Ureter (tissue), 1 donor: ENCODE measurements around the genes PCDH7, NWD2, C4orf19 and PGM2.

GRCh38 chr4:26359413-26359928, 38.7 kb downstream of the RBPJ start:
- PRO-cap, result no peak

GRCh38 chr4:26750847-26751342, 109.7 kb upstream of the STIM2 start:
- PRO-cap, result no peak

GRCh38 chr4:26858447-26858979, 2.1 kb upstream of the STIM2 start:
- PRO-cap, result no peak

DNA sequence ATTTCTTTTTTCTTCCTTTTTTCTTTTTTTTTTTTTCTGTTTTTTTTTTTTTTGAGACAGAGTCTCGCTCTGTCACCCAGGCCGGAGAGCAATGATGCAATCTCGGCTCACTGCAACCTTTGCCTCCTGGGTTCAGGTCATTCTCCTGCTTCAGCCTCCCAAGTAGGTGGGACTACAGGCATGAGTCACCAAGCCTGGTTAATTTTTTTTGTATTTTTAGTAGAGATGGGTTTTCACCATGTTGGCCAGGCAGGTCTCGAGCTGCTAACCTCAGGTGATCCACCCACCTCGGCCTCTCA, 835.6 kb downstream of the STIM2 start:
- PRO-cap, result no peak

DNA sequence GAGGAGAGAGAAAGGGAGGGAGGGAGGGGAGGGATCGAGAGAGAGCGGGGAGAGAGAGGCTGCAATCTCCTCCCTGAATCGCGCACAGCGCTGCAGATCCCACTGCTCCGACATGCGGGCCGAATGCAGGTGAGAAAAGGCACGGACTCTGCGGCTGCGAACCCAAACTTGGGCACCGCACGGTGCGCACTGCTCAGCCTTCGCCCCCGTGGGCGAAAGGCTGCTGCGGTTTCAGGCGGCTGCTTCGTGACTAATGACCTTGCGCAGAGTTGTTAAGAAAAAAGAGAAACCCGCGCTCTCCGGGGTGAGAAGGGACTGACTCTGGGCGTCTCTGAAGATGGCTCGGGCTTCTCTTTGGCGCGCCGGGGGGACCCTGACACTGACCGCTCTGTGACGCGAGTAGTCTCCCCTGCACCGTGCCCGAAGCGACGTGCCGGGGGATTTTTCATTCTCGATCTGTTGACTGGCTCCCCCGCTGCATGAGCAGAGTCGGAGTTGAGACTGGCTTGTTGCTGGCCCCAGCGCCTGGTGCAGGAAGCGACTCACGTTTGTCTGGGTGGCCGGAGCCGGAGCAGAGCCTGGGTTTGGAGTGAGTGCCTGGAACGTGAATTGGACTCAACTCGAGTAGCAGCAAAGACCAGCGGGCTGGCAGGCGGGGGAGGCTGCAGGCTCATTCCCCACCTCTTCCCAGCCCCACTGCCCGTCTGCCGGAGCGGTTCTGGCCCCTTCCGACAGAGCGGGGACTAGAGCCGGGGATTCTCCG, at the start of gene PCDH7:
Gene PCDH7, plus strand, starts transcription at position 76 of the 763 bp plus-strand sequence.
- PRO-cap, result no peak

- PRO-cap, result no peak
These were observed 528.5 kb downstream of the PCDH7 start for GRCh38 chr4:31248794-31248993.

DNA sequence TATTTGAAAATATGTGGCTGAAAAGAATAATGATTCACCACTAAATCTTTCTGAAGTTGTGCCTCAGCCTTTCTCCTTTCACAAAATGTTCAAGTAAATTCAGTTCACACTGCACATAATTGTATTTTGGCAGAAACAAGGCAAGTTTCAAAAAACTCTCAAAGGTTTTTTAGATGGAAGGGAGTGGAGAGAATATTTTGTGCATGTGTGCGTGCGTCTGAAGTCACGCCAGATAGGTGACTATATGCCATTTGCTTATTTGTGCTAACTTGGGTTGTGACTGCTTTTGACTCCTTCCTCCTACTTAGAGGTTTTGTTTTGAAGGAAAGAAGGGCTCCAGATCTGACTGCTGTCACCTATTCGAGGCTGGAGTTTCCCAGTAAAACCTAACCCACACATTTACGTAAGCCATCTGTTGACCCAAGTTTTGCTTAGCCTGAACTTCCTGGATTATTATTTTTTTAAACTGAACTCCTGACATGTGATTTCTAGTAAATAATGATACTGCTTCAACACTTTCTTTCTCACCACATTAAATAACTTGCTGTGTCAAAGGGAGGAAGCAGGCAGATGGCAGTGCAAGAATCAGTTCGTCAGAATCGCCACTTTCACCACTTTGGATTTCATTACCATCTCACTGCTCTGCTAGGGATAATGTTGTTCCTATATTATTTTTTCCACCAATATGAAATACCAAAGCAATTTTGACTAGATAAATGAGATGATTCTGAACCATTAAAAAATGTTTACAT, 41.5 kb downstream of the DTHD1 start:
- PRO-cap, result no peak

DNA sequence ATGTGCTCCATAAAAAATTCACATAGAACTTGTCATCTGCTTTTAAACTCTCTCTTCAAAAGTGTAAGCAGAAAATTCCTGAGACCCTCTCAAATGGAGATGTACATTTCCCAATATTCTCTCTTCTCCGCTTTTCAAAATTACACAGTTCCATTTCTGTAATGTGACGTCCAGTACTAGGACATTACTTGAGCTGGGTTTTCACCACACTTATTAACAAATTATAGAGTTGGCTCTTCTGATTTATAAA, 373.2 kb upstream of the NWD2 start:
- PRO-cap, result no peak

DNA sequence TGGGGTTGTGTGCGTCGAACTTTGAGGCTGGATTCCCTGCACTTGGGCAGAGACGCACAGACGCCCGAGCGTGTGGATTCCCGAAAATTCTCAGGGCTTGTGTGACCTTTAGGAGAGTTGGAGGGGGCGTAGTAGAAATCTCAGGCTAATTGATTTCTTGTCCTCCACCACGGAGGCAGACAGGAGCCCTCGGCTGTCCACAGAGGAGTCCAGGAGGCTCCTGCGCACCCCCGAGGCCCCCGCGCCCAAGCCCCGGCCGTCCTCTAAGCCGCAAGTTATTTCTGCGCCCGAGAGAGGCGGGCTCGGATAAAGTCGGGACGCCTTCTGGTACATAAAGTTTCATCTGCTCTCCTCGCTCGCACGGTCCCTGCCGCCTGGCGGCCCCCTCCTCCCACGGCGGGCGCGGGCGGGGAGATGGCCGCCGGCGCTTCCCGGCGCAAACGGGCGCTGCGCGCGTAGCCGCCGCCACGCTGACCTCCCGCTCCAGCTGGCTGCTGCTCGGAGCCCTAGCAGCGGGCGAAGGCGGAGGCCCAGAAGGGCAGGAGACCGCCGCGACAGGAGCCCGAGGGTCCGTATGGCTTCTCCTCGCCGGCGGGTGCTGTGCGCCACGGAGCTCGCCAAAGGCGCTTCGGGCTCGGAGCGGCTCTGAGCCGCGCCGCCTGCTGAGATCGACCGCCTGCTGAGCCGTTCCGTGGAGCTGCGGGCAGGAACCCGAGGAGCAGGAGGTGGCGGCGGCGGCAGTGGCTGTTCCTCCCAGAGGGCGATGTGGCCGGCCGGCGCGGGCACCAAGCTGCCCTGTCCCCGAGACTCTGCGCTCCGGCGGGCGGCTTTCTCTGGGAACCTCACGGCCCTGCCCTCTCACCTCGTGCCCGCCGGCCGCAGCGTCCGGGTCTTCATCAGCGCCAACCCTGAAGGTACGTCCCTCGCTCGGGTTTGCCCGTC, at the start of gene NWD2:
Gene NWD2, plus strand, starts transcription at position 439 of the 942 bp plus-strand sequence.
- PRO-cap, result no peak

- PRO-cap, result no peak
These were observed 22.3 kb upstream of the C4orf19 start for GRCh38 chr4:37431449-37431731.

- PRO-cap, result no peak
These were observed at the start of gene C4orf19 for GRCh38 chr4:37453725-37454193. C4orf19 (plus strand) TSS chr4:37453925.

DNA sequence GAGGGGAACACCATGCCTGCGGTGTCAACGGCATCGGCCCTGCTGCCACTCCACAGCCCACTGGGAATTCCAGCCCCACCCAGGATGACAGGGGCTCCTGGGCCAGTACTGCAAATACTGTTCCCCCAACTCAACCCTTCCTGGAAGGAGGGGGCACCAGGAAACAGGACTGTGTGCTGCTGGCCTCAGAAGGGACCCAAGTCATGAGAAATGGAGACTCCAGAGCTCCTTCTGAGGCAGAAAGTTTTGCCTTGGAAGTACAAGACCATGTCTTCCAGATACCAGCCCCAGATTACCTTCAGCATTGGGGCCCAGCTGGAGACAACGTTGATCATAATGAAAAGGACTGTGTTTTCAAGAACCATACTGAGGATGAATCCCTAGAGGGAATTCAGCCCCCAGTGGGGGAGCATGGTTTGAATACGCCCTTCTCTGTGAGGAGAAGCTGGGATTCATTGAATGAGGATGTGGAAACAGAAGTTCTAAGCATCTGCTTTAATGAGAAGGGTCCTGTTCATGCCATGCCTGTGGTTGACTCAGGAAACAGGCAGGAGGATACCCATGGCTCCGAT, 95.8 kb downstream of the RELL1 start:
- PRO-cap, result no peak

GRCh38 chr4:37733099-37733770, 47.1 kb upstream of the RELL1 start:
- PRO-cap, result no peak

- PRO-cap, result no peak
These were observed 7.7 kb upstream of the PGM2 start for GRCh38 chr4:37818684-37819204.

DNA sequence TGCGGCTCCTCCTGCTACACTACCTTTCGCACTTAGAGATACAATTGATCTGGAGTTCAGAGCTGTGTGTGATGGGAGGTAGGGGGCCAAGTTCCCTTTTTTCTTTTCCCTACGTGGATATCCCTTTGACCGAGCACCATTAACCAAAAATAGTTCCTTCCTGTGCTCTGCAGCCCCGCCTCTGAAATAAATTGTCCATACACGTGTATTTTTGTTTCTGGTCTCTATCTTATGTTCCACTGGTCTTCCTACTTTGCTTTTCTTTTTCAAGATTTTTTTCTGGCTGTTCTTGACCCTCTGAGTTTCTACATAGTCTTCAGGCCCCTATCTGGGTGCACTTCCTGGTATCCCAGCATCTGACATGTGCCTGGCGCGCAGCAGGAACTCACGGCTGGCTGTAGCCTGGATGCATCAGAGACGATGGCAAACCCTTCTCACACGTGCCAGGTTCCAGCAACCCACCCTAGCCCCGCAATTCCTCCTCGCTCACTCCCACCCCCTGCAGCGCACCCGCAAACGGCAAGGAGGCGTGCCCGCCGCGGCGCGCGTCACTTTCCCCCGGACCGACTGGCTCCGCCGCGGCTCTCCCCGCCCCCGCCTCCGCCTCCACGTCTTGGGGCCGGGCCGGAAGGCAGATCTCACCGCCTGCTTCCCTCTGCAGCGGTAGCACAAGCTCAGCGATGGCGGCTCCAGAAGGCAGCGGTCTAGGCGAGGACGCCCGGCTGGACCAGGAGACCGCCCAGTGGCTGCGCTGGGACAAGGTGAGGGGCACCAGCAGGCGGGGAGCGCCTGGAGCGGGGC, at the start of gene PGM2:
Gene PGM2, plus strand, starts transcription at position 634 of the 801 bp plus-strand sequence.
- PRO-cap, result bidirectional peak, plus-strand start at position 666 of the sequence, minus-strand start at position 500 of the sequence

DNA sequence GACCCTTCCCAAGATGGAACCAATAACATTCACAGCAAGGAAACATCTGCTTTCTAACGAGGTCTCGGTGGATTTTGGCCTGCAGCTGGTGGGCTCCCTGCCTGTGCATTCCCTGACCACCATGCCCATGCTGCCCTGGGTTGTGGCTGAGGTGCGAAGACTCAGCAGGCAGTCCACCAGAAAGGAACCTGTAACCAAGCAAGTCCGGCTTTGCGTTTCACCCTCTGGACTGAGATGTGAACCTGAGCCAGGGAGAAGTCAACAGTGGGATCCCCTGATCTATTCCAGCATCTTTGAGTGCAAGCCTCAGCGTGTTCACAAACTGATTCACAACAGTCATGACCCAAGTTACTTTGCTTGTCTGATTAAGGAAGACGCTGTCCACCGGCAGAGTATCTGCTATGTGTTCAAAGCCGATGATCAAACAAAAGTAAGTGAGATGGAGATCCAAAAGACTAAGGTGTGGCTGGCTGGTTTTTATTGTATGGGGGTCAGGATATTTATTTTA, 11.3 kb downstream of the TBC1D1 start:
- PRO-cap, result no peak

GRCh38 chr4:37933870-37934701, 26.1 kb upstream of the PTTG2 start:
- PRO-cap, result no peak

DNA sequence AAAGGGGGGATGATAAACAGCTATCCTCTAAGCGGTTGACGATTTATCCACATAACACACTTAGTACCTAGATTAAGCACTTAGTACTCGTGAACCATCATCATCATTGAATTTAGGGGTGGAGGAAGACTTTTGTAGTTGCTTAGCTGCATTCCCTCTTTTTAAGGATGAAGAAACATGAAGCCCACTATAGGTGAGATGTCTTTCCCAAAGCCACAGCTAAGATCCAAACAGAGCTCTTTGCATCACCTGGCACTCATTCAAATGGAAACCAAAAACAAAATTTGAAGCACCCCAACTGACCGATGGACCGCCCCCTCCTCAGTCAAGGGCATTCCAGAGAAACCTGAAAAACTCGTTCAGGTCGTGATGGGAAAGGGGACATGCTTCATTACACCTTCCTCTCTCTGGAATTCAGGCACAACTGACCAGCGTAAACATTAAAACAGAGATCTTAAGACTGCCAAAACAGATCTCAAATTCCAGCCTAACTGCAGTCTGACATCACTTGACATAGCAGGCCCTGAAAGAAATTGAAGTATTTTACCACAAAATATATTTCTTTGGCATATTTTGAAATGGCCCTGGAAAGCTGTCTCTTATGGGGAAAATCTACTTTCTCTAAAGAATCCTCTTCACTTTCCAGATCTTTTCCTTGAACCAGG, 28.4 kb downstream of the PTTG2 start:
- PRO-cap, result no peak

DNA sequence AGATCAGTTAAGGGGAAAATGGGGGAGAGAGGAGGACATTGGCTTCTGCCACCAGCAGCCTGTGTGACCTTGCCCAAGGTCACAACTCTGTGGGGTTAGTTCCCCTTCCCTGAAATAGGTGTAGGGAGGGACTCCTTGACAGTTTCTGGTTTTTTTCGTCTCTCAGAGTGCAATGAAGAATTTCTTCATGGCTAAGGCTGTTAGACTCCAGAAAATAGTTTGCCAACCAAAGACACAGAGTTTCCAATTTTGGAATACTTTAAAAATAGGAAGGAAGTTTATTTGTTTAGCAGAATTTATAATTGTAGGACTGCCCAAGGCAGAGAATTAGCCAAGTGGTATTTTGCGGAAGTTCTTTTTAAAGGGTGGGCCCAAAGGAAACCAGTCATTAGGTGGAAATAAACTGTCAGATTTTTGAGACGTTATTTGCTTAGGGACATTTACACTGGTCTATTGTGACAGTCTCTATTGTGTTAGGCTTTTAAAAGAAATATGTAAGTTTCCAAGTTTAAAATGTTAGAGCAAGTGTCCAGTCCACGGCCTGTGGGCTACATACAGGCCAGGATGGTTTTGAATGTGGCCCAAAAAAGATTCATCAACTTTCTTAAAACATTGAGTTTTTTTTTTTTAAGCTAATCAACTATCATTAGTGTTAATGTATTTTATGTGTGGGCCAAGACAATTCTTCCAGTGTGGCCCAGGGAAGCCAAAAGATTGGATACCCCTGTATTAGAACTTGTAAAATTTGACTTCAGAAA, 29.7 kb downstream of the PTTG2 start:
- PRO-cap, result no peak

DNA sequence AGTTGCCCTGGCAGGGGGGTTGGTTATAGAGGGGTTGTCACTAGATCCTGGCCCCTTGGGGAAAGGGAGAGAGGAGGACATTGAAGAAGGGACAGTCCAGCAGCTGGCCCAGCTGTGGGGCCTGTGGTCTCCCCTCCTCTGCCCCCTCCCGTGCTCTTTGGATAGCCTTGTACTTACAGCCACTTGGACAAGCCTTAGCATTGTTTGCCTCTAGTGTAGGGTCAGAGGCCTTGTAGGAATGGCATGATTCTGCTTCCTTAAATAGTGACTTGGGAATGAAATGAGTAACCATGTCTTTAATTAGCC, 230.5 kb downstream of the PTTG2 start:
- PRO-cap, result no peak